ENCODE data around the genes TESPA1, NEUROD4, OR10A7, OR2AP1 and NABP2.

DNA sequence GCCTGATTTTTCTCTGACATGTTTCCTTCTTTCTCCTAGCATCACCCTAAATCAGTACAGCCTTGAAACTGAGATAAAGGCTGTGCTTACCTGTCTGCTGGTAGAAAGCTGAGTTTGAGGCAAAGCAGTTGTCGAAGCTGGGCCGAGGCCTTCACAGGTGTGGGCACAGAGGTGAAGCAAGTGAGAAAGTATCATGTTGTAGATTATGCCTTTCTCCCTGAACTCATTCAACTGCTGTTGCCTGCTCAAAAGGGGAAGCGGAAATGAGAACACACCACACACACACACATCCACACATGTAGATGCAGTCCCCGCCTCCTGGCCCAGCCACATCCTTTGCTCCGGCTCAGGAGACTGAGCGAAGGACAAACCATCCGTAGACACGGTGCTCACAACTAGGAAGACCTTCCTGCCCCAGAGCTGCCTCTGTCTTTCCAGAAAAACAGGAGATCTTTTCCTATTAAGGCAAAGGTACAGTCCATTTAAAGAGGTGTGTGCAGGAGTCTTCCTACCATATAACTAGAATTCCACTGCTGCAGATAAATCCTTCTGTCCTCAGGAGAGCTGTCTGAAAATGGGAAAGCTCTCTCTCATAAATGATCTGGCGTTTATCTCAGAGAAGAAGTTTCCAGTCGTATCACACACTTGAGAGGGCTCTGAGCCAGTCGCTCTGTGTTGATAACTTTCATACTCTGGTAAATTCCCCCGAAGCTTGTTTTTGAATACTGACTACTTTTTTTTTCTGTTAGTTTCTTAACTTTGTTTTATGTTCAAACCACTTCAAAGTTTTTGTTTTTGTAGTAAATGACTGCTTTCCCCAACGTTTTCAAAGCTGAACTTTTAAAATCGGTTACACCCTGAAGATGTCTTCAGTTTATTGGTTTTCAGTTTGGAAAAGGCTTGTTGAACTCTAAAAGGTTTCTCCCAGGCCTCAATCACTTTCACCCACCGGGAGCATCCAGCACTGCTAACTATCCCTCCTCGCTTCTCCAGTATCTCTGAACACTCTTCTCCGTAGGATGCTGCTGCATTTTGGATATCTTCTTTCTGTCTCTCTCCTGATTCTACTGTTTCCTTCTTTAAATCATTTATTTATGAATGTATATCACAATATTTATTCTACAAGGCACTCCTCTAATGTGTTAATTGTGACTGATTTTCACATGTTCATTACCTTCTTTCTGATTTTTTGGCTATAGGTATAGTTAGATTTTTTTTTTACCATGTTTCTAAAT, at the start of gene TESPA1:
Gene TESPA1, minus strand, starts transcription at position 268 of the 1,235 bp plus-strand sequence.
- RAMPAGE, long total RNA, result no peak
- RRBS, result no CpG with 5 or more reads among the region's 17 CpGs

DNA sequence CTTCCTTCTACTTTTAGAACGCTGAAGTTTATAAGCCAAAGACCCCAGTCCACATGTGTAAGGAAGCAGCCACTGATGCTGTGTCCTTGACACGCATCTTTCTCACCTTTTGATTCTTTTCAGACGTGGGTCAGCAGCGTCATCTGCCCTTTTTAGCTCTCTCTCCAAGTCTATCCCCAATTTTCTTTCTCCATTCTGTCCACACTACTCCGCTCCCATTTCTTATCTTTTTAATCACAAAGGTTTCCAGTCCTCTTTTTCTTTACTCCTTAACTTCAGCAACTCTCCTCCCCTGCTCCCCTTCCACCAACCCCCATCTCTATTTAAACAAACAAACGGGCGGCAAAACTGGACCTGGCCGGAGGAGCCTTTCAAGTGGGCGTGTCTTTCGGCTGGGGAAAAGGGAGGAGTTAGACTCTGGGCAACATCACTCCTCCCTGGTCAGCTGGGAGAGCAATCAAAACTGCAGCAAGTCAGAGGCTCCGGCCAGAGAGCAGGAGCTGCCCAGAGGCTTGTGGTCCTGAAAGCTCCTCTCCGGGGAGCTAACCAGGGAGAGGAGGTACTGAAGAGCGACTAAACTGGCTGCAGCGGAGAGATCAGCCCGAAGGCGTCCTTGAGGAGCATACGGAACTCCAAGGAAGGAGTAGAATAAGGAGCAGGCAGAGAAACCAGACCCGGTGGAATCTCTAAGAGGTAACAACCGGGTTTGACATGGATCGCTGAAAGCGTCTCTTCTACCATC, at the start of gene NEUROD4:
Gene NEUROD4, plus strand, starts transcription at position 489 of the 742 bp plus-strand sequence.
- RAMPAGE, long total RNA, result no peak
- RRBS, result no CpG with 5 or more reads among the region's 21 CpGs

GRCh38 chr12:55220778-55221263, at the start of gene OR10A7:
OR10A7 (plus strand) TSS chr12:55221025.
- RAMPAGE, long total RNA, result no peak
- RRBS, result no CpG with 5 or more reads among the region's 2 CpGs

GRCh38 chr12:55572193-55572555, at the start of gene OR2AP1:
OR2AP1 (plus strand) TSS chr12:55572468.
- RAMPAGE, long total RNA, result no peak
- RRBS, result no CpG with 5 or more reads among the region's 1 CpG

- RAMPAGE, long total RNA, result no peak
- RRBS, result no CpG with 5 or more reads among the region's 1 CpG
These were observed 2.3 kb upstream of the BLOC1S1 start for GRCh38 chr12:55713610-55713916.

DNA sequence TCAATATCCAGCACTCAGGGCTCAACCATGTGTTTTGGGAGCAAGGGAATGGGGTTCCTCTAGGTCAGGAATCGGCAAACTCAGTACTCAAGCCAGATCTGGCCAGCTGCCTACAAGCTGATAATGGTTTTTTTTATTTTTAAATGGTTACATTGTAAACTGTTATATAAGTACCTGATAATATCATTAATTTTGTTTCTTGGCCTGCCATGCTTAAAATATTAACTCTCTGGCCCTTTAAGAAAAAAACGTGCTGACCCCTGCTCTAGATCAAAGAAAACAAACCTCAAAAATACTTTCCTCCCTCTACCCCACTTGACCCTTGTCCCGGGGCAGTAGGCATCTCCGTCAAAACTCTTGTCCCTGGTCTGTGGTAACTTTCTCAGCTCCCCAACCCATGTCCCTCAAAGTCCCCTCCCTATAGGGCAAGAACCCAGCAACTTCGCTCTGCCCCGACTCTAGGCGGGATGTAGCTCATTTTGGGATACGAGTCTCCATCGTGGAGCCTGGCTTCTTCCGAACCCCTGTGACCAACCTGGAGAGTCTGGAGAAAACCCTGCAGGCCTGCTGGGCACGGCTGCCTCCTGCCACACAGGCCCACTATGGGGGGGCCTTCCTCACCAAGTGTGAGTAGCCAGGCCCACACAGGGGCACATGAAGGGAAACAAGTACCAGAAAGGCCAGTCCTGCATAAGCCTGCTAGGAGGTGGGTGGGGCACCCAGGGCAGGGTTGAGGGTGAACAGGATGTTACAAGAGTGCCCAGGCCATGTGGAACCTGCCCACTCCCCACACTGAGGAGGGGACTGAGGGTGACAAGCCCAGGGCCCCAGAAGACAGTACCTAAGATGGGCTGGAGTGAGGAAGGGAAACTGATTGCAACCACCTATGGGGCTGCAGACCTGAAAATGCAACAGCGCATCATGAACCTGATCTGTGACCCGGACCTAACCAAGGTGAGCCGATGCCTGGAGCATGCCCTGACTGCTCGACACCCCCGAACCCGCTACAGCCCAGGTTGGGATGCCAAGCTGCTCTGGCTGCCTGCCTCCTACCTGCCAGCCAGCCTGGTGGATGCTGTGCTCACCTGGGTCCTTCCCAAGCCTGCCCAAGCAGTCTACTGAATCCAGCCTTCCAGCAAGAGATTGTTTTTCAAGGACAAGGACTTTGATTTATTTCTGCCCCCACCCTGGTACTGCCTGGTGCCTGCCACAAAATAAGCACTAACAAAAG, 3.6 kb downstream of the RDH5 start:
- RAMPAGE, long total RNA, result no peak
- RRBS, result no CpG with 5 or more reads among the region's 17 CpGs

DNA sequence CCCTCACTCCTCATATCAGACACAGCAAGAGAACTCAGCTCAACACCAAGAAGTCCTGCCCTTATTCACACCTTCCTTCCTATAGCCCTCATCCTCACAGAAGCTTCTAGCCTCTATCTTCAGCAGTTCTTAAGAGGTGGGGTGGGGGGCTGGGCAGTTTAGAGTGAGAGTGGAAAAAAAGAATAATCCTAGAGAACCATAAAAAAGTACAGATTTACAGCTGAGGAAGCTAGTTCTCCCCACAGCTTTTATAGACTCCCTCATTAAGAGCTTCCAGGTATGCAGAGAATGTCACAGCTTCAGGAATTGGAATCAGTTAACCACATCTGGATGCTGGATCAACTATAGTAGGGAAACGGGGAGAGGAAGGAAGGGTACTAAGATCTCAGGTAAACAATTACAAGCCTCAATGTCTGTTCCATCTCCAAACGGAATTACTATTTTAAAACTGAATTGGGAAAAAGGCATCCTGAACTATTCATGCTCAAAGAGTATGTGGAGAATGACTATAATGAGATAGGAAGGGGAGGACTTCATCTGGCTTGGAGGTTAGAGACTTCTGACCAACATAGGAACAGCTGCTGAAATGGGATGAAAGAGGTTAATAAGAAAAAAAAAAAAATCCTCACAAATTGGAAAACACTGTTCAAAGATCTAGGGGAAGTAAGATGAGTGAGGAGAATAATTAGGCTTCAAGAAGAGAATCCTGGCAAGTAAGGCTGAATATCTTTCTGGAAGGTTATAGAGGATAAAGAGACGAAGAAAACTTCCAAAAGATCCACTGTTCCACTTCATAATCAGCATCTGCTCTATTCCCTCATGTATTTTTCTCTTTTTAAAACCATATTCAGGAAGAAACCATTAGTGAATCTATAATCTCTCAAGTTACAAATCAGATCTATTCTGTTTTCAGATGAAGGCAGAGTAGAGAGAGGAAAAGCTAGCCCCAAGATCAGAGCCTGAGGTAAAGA, 12.5 kb downstream of the GDF11 start:
- RAMPAGE, long total RNA, result no peak
- RRBS, result no CpG with 5 or more reads among the region's 3 CpGs

- RAMPAGE, long total RNA, result no peak
- RRBS, result no CpG with 5 or more reads among the region's 10 CpGs
These were observed 13.0 kb downstream of the PMEL start for GRCh38 chr12:55952590-55953400.

DNA sequence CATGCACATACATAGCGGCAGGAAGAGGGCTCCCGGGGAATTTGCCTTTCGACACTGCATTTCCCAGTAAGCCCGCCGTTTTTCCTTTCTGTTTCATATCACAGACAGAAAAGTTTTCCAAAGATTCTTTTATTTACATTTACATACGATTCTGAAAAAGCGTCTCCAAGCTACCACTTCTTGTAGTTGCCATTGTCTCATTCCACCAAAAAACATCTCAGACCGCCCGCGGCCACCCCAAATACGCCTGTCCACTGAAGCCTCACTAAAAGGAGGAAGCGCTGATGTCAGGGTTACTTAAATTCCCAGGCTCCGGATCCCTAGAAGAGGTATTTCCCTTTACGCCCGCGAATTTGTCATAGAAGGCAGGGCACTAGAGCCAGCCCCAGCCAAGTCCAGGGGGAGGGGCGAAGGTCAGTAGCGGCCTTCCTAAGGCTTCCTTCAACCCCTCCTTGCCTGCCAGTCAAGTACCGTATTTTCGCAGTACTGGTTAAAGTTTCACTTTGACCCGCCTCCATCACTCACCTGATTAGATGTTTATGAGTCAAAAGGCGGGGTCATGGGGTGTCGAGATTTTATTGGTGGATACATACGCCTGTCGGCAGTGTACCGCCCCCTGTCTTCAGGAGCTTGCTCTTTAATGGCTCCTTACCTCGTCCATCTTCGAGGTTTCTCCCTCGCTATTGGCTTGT, 533 bp upstream of the RAB5B start:
- RAMPAGE, long total RNA, result no peak
- RRBS, result no CpG with 5 or more reads among the region's 29 CpGs

DNA sequence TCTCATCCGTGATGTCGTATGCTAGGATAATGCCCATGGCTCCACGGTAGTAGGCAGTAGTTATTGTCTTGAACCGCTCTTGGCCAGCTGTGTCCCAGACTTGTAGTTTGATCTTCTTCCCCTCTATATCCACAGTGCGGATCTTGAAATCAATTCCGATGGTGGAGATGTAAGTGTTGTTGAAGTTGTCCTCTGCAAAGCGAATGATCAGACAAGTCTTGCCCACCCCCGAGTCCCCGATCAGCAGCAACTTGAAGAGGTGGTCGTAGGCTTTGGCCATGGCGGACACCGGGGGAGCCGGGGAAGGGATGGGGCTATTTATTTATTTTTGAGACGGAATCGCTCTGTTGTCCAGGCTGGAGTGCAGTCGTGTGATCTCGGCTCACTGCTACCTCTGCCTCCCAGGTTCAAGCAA, 6.9 kb downstream of the RAB5B start:
- RAMPAGE, long total RNA, result no peak
- RRBS, result no CpG with 5 or more reads among the region's 17 CpGs

DNA sequence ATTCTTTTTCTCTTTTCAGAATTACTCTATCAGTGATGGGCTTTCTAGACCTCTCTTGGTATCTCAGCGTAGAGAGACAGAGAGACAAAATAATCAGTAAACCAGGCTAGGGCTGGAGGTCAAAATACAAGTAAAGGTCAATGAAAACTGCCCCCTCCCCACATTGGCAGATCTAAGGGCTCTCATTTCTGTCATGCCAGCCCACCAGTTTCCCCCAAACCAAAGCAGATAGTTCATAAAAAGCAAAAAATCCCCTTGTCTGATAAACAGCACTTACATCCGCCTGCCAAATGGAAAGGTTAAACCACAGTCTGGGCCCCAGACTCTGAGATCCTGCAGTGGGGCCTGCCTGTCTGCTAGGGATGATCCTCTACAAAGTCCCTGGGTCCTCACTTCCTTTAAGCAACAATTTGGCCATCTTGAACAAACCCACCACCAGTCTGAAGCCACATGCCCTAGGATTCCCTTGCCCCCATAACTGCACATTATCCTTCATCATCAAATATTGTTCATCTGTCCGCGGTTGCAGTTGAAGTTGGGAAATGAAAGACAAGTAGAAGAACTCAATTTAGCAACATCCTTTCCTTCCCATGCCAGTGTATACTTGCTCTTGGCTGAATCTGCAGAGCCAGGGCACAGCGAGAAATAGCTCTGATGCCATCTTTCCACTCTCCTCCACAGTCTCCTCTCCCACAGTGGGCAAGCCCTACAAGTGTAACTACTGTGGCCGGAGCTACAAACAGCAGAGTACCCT, 9.7 kb upstream of the RPS26 start:
- RAMPAGE, long total RNA, result no peak
- RRBS, result no CpG with 5 or more reads among the region's 6 CpGs

GRCh38 chr12:56129792-56130330, 1.8 kb downstream of the ESYT1 start:
- RAMPAGE, long total RNA, result no peak
- RRBS, result no CpG with 5 or more reads among the region's 19 CpGs

DNA sequence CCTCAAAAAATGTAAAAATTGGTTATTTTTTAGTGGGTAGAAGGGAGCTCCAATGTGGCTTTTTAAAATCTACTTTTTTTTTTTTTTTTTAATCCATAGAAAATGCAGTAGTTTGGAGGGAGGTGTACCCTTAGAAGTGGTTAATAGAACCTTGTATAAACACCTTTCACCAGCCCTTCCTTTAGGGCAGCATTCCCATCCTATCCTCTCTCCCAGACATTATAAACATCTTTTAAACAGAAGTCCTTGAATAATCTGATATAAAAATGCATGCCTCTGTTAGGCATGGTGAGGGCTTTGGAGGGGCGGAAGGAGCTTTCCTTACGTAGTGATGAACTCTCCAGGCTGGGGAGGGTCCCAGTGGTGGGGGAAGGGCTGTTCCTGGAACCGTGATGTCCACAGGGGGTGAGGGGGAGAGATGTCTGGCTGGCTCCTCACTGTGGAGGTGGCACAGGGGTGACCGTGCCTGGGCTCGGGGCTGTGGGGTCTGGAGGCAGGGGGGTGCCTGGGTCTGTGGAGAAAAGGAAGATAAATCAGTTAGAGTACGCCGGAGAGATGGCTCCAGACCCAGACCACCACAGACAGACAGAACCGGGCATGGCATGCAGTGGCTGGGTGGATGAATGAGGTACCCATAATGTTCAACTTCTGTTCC, 5.2 kb downstream of the MYL6 start:
- RAMPAGE, long total RNA, result no peak
- RRBS, result no CpG with 5 or more reads among the region's 8 CpGs

GRCh38 chr12:56223946-56224791, at the start of gene NABP2:
NABP2 (plus strand) TSS chr12:56224342.
- RAMPAGE, long total RNA, result start-site peak on the plus strand at chr12:56224315-56224425, 378 and 152 reads in 2 replicates
- RRBS, result 2% methylated on average over 18 of the region's 47 CpGs

- RAMPAGE, long total RNA, result no peak
- RRBS, result no CpG with 5 or more reads among the region's 18 CpGs
These were observed 790 bp upstream of the SLC39A5 start for GRCh38 chr12:56228821-56229700.

DNA sequence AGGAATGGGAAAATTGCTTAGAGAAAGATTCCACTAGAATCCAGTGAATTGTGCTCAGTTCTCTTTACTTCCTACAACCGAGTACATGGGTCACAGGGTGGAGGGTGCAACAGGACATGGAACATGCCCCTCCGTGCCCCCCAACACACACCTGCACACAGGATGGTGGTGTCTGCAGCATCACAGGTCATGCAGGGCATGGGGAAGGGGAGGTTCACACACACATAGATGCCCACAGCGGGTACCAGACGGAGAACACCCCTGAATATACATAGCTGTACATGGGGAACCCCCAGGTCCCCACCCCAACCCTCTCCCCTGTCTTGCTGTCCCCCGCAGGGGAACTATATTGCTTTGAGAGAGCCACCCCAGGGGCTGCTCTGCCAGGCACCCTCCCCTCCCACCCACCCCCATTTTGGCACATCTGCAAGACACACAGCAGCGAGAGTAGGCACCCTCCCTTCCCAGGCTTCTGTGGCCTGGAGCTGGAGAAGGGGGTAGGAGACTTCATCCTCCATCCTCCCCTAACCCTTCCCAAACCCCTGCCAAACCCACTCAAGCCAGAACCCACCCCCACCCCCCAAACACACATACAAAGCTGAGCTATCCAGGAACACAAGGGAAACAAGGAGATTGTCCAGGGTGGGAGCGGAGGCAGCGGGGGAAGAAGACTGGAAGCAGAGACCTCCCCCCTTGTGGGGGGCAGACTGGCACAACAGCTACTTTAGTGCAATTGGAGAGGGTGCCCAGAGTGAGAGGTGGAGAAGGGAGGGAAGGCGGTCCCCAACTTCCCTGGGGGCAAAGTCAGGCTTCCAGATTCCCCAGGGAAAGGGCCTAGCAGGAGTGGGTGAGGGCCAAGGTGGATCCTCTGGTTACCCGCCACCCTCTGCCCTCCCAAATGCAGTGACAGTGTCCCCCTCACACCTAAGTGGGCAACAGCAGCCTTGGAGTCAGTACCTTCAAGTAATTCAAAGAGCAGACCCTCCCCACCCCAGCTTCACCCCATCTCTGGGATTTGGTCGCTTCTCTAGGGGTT, 8.6 kb downstream of the SLC39A5 start:
- RAMPAGE, long total RNA, result no peak
- RRBS, result no CpG with 5 or more reads among the region's 11 CpGs

GRCh38 chr12:56496758-56497075, 8.8 kb upstream of the GLS2 start:
- RAMPAGE, long total RNA, result no peak
- RRBS, result no CpG with 5 or more reads among the region's 14 CpGs

GRCh38 chr12:56632819-56633194, 2.7 kb upstream of the BAZ2A start:
- RAMPAGE, long total RNA, result no peak
- RRBS, result no CpG with 5 or more reads among the region's 2 CpGs

DNA sequence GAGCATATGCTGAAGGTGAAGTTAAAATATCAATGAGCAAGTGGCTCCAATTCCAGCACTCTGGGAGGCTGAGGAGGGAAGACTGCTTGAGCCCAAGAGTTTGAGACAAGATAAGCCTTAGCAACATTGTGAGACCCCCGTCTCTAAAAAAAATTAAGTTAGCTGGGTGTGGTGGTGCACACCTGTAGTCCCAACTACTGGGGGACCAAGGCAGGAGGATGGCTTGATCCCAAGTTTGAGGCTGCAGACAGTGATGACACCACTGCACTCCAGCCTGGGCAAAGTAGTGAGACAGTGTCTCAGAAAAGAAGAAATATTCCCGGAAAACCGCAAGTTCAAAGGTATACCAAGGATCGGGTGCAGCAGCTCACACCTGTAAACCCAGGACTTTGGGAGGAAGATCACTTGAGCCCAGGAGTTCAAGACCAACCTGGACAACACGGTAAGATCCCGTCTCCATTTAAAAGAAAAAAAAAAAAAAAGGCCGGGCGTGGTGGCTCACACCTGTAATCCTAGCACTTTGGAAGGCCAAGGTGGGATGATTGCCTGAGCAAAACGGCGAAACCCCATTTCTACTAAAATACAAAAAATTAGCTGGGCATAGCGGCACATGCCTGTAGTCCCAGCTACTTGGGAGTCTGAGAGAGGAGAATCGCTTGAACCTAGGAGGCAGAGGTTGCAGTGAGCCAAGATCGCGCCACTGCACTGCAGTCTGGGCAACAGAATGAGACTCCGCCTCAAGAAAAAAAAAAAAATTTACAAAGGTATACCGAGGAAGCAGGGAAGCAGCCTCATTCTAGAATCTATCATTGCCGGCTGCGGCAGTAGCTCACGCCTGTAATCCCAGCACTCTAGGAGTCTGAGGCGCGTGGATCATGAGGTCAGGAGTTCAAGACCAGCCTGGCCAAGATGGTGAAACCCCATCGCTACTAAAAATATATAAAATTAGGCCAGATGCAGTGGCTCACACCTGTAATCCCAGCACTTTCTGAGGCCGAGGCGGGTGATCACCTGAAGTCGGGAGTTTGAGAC, 5.5 kb downstream of the PTGES3 start:
- RAMPAGE, long total RNA, result no peak
- RRBS, result no CpG with 5 or more reads among the region's 25 CpGs

- RAMPAGE, long total RNA, result no peak
- RRBS, result no CpG with 5 or more reads among the region's 2 CpGs
These were observed 4.2 kb downstream of the NACA start for GRCh38 chr12:56720758-56721341.

Data from epithelial cell of alveolus of lung (primary cell).